ENCODE measurements around a stretch of chr2.

GRCh38 chr2:218258814-218260210 lies 1.5 kb upstream of the GPBAR1 start:
- PRO-cap, result bidirectional peak, plus-strand start at chr2:218259234, minus-strand start at chr2:218259135; bidirectional peak, plus-strand start at chr2:218259634, minus-strand start at chr2:218259322
- RAMPAGE, long total RNA, 2 experiments, result no peak in any of the 2 experiments

DNA sequence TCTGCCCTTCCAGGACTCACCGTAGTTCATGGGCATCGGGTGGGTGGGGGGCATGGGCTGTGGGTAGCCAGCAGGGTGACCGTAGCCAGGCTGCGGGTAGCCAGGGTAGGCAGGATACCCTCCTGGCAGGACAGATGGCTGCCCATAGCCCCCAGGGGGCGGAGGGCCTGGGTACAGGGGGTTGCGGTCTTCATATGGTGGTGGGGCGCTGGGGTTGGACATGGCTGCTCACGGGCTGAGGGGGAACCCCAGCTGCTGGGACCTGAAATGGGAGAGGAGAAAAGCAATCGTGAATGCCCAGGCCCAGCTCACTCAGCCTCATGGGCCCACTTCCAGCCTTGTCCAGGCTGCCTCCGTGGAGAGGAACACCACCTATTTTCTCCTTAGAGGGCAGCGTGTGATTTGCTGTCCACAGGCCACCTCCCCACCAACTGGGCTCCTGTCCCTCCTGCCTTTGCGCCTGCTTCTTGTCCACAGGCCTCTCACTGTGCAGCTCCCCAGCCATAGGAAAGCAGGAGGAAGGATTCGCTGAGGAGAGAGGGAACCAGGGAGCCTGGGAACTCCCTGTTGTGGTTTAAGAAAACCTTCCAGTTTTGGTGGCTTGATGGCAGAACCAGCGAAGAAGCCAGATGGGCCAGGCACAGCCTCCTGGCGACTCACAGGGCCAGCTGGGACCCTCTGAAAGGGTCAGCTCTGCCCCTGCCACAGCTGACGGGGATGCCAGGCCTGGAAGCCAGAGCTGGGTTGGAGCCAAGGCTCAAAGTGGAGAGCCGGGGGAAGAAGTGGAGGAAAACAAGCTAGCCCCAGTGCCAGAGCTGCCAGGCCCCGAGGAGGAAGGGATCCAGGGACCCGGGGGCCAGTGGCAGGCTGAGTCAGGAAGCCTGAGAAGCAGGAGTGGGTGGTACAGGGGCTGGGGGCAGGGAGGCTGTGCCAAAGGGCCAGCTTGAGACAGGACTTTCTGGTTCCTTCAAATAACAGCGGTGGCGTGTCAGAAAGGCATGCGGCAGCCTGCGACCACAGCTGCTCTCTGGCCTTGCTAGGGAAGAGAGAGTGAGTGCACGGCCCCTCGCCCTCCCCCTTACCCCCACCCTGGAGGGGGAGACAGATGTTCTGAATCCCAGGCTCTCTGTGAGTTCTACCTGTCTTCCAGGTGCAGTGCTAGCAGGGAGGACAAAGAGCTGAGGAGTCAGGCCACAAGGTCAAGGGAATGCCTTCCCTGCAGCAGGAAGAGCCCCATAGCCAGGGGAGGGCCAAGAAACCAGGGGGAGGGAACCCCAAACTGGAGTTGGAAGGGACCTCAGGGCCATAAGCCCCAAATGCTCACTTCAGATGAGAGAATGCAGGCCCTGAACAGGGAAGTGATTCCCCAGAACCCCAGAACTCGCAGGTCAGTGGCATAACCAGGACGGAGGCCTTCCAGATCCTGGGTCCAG lies 9.9 kb downstream of the TMBIM1 start:
- PRO-cap, result unidirectional peak, plus-strand start at position 806 of the sequence; bidirectional peak, plus-strand start at position 1,173 of the sequence, minus-strand start at position 861 of the sequence
- RAMPAGE, long total RNA, 2 experiments, result no peak in any of the 2 experiments

- PRO-cap, result bidirectional peak, plus-strand start at chr2:218285789, minus-strand start at chr2:218285793
- RAMPAGE, long total RNA, 2 experiments, result no peak in any of the 2 experiments
Measured at GRCh38 chr2:218285220-218285895, 6.9 kb downstream of the TMBIM1 start.

- PRO-cap, result no peak
- RAMPAGE, long total RNA, 2 experiments, result no peak in any of the 2 experiments
Measured at GRCh38 chr2:218357665-218358338, 1.1 kb downstream of the CATIP start.

DNA sequence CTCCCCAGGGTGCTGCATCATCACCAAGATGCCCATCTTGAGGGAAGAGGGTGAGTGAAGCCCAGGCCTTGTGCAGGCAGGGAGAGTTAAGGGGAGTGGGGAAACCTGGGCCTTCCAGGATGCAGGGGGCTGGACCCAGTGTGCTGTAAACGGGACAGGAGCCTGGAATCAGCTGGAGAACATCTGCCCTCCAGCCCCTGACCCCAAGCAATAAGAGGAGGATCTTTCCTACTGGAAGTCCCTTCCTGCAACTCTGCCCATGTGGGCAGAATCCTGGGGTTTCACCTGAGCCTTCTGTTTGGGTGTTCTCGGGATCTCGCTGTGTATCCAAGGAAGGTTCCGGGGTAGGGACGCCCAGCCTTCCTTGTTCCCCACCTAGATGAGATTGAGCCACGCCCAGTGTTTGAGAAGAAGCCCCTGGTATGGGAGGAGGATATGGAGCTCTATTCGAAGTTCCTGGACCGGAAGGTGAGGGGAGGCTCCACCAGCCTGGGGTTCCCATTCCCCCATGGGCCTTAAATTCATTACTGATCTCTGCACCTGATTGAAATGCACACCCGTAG lies 10.5 kb downstream of the CATIP start:
- PRO-cap, result no peak
- RAMPAGE, long total RNA, 2 experiments, result no peak in any of the 2 experiments

- PRO-cap, result bidirectional peak, plus-strand start at chr2:218398653, minus-strand start at chr2:218398548
- RAMPAGE, long total RNA, 2 experiments, result start-site peak on the plus strand in 1 of 2 experiments, at chr2:218398653-218398785 at its widest, 23 reads per replicate
Measured at GRCh38 chr2:218398281-218398859, 1.3 kb upstream of the CTDSP1 start.

DNA sequence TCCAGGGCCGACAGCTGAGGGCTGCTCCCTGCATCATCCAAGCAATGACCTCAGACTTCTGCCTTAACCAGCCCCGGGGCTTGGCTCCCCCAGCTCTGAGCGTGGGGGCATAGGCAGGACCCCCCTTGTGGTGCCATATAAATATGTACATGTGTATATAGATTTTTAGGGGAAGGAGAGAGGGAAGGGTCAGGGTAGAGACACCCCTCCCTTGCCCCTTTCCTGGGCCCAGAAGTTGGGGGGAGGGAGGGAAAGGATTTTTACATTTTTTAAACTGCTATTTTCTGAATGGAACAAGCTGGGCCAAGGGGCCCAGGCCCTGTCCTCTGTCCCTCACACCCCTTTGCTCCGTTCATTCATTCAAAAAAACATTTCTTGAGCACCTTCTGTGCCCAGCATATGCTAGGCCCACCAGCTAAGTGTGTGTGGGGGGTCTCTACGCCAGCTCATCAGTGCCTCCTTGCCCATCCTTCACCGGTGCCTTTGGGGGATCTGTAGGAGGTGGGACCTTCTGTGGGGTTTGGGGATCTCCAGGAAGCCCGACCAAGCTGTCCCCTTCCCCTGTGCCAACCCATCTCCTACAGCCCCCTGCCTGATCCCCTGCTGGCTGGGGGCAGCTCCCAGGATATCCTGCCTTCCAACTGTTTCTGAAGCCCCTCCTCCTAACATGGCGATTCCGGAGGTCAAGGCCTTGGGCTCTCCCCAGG lies 5.5 kb downstream of the CTDSP1 start:
- PRO-cap, result no peak
- RAMPAGE, long total RNA, 2 experiments, result no peak in any of the 2 experiments

DNA sequence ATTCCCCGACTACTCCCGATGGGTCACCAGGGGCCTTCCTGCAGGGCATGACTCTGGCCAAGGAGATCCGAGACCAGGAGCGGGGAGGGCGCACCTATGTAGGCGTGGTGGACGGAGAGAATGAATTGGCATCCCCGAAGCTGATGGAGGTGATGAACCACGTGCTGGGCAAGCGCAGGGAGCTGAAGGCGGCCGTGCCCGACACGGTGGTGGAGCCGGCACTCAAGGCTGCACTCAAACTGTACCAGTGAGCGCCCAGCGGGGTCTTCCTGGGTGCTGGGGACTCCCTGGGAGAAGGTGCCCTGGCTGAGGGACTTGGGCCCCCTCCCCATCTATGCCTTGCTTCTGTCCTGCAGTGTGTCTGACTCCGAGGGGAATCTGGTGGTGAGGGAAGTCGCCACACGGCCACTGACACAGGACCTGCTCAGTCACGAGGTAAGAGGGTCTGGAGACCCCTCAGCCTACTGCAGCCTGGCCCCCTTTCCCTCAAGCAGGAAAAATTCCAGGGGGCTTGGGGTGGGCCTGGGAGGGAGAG lies 10.4 kb downstream of the VIL1 start:
- PRO-cap, result no peak
- RAMPAGE, long total RNA, 2 experiments, result no peak in any of the 2 experiments

DNA sequence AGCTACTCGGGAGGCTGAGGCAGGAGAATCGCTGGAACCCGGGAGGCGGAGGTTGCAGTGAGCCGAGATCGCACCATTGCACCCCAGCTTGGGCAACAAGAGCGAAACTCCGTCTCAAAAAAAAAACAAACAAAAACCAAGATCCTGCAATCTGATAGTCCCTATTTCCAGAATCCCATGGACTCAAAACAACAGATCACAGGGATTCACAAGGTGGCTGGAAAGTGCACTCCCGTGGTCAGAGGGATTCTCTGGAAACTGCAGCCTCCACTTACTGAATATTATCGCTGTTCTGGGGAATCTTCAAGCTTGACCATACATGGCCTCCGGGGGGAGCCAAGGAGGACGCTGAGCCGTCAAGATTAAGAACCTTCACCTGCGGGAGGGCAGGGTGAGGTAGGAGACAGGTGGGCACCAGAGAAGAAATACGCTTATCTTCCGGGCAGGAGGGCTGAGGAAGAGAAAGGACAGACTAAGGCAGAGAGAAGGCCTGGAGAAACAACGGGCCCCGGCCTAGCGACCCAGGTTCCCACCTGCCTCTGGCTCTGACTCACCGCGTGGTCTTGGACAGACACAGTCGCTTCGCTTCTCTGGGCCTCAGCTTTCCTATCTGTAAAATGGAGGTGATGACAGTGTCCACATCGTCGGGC lies 872 bp downstream of the ZNF142 start:
- PRO-cap, result no peak
- RAMPAGE, long total RNA, 2 experiments, result no peak in any of the 2 experiments

DNA sequence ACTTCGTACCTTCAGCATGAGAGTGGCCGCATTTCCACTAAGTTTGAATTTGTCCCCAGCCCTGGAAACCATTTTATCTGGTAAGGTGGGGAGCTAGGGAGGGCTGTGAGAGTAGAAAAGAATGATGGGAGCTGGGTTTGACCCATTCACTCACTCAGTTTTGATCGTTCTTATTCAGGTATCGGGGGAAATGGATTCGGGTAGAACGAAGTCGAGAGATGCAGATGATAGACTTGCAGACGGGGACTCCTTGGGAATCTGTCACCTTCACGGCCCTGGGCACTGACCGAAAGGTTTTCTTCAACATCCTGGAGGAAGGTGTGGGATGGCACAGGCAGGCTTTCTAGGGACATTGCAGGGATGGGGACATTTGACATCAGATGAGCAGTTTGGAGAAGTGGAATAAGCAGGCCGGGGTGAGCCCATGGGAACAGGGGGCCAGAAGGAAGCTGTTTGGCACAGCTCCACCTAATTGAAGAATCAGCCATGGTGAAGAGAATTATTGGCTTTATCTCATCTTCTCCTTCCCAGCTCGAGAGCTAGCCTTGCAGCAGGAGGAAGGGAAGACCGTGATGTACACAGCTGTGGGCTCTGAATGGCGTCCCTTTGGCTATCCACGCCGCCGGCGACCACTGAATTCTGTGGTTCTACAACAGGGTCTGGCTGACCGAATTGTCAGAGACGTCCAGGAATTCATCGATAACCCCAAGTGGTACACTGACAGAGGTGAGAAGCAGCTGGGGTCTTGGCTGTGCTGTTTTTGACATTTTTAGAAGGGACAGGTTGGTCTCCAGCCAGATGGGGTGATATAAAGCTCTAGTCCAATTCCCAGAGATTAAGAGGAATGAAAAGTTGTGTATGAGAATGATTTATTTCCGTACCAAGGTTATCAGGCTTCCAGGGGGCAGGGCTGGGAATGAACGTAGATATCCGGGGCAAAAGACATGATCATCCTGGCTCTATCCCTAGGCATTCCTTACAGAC lies 2.0 kb downstream of the BCS1L start:
- PRO-cap, result no peak
- RAMPAGE, long total RNA, 2 experiments, result no peak in any of the 2 experiments

- PRO-cap, result no peak
- RAMPAGE, long total RNA, 2 experiments, result no peak in any of the 2 experiments
Measured at GRCh38 chr2:218731481-218732008, 20.9 kb downstream of the TTLL4 start.

GRCh38 chr2:218745587-218746515 lies 35.2 kb downstream of the TTLL4 start:
- PRO-cap, result bidirectional peak, plus-strand start at chr2:218746153, minus-strand start at chr2:218746114; unidirectional peak, plus-strand start at chr2:218746153
- RAMPAGE, long total RNA, 2 experiments, result start-site peak on the plus strand in 1 of 2 experiments, at chr2:218745652-218745774 at its widest, 6 reads per replicate

DNA sequence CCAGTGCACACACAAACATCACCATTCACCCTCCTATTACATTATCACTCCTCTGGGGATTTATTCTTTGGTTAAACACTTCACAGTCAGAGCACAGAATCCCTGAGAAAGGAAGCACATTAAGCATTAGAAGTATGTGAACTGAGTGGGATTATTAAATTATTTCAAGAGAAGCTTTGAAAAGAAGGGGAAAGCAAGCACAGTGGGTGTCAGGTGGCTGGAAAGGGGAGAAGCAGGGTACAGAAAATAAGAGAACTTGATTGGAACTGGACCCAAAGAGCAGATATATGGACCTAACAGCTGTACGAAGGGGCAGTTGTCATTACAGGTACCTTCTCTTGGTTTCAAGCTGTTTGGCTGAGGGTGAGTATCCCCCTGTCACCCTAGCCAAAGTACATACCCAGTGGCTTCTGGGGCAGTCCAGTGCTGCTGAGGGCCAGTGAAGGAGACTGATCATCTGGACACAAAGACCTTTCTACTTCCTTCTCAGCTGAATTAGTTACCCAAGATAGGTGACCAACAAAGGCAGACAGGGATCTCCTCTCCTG lies 24.6 kb upstream of the CYP27A1 start:
- PRO-cap, result no peak
- RAMPAGE, long total RNA, 2 experiments, result no peak in any of the 2 experiments

- PRO-cap, result no peak
- RAMPAGE, long total RNA, 2 experiments, result no peak in any of the 2 experiments
Measured at GRCh38 chr2:218783377-218784319, 1.7 kb downstream of the CYP27A1 start.

DNA sequence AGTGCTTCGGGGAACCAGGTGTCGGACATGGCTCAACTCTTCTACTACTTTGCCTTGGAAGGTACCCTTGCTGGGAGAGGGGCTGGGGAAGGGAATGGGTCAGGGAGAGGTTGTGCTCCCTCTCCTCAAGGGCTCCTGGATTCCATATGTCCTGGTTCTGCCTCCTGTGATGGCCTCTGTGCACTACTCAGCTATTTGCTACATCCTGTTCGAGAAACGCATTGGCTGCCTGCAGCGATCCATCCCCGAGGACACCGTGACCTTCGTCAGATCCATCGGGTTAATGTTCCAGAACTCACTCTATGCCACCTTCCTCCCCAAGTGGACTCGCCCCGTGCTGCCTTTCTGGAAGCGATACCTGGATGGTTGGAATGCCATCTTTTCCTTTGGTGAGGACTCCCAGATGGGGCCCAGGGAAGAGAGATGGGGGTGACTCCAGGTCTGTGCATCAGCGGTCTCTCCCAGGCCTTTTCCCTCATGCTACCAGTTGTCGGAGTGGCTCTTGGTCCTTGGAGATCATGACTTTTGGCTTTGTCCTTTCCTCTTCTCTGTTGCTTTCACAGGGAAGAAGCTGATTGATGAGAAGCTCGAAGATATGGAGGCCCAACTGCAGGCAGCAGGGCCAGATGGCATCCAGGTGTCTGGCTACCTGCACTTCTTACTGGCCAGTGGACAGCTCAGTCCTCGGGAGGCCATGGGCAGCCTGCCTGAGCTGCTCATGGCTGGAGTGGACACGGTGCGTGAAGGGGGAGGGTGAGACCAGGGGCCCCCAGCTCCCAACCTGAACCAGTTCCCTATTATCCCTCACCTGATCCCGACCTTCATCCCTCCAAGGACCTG lies 30.6 kb downstream of the CYP27A1 start:
- PRO-cap, result no peak
- RAMPAGE, long total RNA, 2 experiments, result no peak in any of the 2 experiments

GRCh38 chr2:218892658-218893482 lies 12.2 kb downstream of the WNT10A start:
- PRO-cap, result no peak
- RAMPAGE, long total RNA, 2 experiments, result no peak in any of the 2 experiments

DNA sequence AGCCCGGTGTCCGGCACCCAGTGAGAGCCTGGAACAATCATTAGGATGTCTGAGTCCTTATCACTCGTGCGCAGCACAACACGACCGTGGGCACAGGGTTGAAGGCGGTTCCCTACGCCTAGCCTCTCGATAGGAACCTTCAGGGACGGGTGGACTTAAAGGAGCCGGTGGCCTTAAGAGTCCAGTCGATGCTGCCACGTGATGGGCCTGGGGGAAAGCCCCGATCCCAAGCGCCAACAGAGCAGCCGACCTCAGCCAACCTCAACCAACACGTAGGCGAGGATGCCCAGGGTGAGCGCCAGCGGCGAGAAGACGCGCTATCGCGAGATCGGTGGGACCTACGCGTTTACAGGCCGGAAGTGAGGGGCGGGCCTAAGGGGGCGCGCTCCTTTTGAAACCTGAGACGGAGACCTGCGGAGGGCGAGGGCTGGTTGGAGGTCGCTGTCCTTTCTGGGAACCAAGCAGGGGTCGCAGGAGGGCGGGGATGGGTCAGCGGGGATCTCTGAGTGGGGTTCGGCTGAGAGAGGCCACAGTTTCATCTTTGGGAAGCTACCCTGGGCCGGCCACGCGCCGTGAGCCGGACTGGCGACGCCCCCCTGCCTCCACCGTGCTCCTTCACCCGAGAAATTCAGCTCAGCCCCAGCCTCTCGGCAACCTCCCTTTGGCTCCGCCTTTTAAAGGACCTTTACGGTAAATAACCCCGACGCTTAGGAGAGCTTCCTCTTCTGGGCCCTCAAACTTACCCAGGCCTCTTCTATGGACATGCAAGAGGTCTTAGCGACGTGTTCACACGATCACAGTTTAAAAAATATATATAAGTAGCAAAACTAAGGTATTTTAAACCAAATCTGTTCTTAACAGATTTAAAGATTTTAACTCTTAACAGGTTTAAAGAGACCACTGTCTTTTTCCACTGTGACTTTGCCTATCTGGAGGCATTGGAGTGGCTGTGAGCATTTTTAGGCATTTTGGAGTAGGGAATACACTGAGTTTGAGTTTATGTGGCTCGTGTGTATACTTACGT lies 28.4 kb downstream of the WNT10A start:
- PRO-cap, result bidirectional peak, plus-strand start at position 401 of the sequence, minus-strand start at position 267 of the sequence
- RAMPAGE, long total RNA, 2 experiments, result no peak in any of the 2 experiments

DNA sequence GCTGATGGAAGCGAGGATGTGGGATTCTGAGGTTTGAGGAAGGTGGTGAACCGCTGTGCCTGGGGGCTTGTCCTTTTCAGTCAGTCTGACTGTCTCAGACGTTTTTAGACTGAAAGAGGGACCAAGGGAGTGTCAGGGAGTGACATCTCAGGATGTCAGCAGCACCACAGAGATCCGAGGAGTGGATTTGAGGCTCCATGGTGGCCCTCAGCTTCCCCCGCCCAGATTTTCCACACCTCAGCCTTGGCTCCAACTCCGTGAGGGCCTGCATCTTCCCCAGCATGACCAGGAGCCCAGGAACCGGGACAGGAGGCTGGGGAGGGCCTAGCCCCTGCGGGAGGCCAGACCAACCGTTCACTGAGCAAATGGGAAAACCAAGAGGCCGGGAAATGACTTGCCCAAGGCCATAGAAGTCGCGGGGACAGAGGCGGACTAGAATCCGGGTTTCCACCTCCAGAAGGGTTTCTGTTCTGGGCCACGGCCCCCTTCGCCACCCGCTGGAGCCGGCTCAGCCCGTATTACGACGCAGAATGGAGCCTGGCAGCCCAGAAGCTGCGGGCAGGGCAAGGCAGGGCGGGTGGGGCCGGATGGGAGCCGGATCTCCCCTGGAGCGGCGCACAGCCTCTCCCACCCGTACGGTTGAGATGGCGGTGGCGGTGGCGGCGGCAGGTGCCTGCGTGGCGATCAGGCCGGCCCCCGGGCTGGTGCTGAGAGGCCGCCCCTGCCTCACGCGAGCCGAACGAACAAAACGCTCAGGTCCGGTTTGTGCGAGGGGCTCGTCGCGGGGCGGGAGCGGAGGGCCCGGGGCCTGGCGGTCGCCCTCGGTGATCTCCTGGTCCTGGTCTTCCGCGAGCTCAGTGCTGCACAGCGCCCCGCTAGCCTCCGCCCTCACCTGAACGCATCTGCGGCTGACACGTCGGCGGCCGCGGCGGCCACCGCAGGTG lies 8.0 kb upstream of the CRYBA2 start:
- PRO-cap, result unidirectional peak, plus-strand start at position 282 of the sequence; unidirectional peak, minus-strand start at position 748 of the sequence; bidirectional peak, plus-strand start outside the sequence, minus-strand start at position 834 of the sequence
- RAMPAGE, long total RNA, 2 experiments, result no peak in any of the 2 experiments

- PRO-cap, result unidirectional peak, minus-strand start at chr2:219171284
- RAMPAGE, long total RNA, 2 experiments, result no peak in any of the 2 experiments
Measured at GRCh38 chr2:219170915-219171885, 1.4 kb upstream of the SLC23A3 start.

DNA sequence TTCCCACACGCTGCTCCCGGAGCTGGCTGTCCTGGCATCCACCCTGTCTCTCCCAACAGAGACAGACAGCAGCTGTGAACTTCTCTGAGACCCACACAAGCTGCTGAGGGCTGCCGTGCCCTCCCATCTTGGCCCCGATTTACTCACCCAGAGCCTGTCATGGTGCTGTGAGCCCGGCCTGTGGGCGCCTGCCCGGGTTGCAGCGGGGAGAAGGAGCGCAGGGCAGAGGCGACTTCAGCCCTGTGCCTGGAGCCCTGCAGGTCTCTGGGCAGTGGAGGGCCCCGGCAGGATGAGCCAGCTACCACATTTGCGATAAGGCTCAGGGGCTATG lies 3.3 kb upstream of the ABCB6 start:
- PRO-cap, result no peak
- RAMPAGE, long total RNA, 2 experiments, result no peak in any of the 2 experiments

All from body of pancreas (tissue), 2 donors.